ENCODE results near the genes UTP14C, NEK3 and PRR20B.

GRCh38 chr13:51384465-51385336, 45.2 kb downstream of the SERPINE3 start:
- RAMPAGE, long total RNA, result no peak
- RRBS, result no CpG with 5 or more reads among the region's 4 CpGs
PRO-cap:
- standard, result no peak
- CoPRO, capped RNA only, 2 experiments, result no peak in any of the 2 experiments
- CoPRO, capped and uncapped RNA, 2 experiments, result no peak in any of the 2 experiments
- CoPRO, uncapped RNA only, 2 experiments, result no peak in any of the 2 experiments
CAGE:
- cytosol, long polyA plus RNA, result no peak
- long polyA plus RNA, result no peak
- nucleolus, long total RNA, result no peak
- nucleus, long polyA plus RNA, result no peak

DNA sequence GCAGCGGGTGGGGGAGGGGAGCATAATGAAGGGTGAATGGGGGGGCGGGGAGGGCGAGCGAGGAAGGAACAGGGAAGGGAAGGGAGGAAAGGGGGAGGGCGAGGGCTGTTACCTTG, 1.1 kb downstream of the INTS6 start:
- RAMPAGE, long total RNA, result no peak
- RRBS, result no CpG with 5 or more reads among the region's 5 CpGs
PRO-cap:
- standard, result no peak
- CoPRO, capped RNA only, 2 experiments, result no peak in any of the 2 experiments
- CoPRO, capped and uncapped RNA, 2 experiments, result no peak in any of the 2 experiments
- CoPRO, uncapped RNA only, 2 experiments, result no peak in any of the 2 experiments
CAGE:
- cytosol, long polyA plus RNA, result no peak
- long polyA plus RNA, result no peak
- nucleolus, long total RNA, result no peak
- nucleus, long polyA plus RNA, result no peak

GRCh38 chr13:51478476-51479154, 25.8 kb upstream of the INTS6 start:
- RAMPAGE, long total RNA, result no peak
- RRBS, result no CpG with 5 or more reads among the region's 8 CpGs
PRO-cap:
- standard, result no peak
- CoPRO, capped RNA only, 2 experiments, result no peak in any of the 2 experiments
- CoPRO, capped and uncapped RNA, 2 experiments, result no peak in any of the 2 experiments
- CoPRO, uncapped RNA only, 2 experiments, result no peak in any of the 2 experiments
CAGE:
- cytosol, long polyA plus RNA, result no peak
- long polyA plus RNA, result no peak
- nucleolus, long total RNA, result no peak
- nucleus, long polyA plus RNA, result no peak

- RAMPAGE, long total RNA, result no peak
- RRBS, result no CpG with 5 or more reads among the region's 6 CpGs
PRO-cap:
- standard, result no peak
- CoPRO, capped RNA only, 2 experiments, result no peak in any of the 2 experiments
- CoPRO, capped and uncapped RNA, 2 experiments, result no peak in any of the 2 experiments
- CoPRO, uncapped RNA only, 2 experiments, result no peak in any of the 2 experiments
CAGE:
- cytosol, long polyA plus RNA, result no peak
- long polyA plus RNA, result no peak
- nucleolus, long total RNA, result no peak
- nucleus, long polyA plus RNA, result no peak
Observed at GRCh38 chr13:51542423-51543046, 41.7 kb upstream of the WDFY2 start.

- RAMPAGE, long total RNA, result no peak
- RRBS, result no CpG with 5 or more reads among the region's 17 CpGs
PRO-cap:
- standard, result no peak
- CoPRO, capped RNA only, 2 experiments, result no peak in any of the 2 experiments
- CoPRO, capped and uncapped RNA, 2 experiments, result no peak in any of the 2 experiments
- CoPRO, uncapped RNA only, 2 experiments, result no peak in any of the 2 experiments
CAGE:
- cytosol, long polyA plus RNA, result no peak
- long polyA plus RNA, result no peak
- nucleolus, long total RNA, result no peak
- nucleus, long polyA plus RNA, result no peak
Observed at GRCh38 chr13:51760353-51761144, 43.4 kb downstream of the DHRS12 start.

DNA sequence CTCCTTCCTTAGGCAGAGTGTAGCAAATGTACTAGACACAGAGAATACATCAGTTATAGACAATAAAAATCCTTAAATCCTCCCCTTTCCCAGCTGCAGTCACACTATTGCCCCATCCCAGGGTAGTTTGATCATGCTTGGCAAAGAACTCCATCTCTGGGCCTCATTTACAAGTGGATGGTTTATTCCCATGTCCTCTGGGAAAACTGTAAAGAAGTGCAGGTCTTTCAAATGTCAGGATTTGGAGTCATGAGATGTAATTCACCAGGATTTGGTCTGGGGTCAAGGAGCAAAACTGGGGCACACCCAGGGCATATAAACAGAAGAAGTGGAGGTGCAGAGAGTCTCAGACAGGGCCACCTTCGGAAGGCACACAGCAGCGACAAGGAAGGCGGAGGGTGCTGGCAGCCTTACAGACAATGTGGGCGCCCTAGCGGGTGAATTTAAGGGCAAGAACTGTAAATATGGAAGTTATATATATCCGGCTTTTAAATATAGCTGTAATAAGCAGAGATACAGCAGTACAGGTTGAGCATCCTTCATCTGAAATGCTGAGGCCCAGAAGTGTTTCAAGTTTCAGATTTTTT, 31.3 kb downstream of the DHRS12 start:
- RAMPAGE, long total RNA, result no peak
- RRBS, result no CpG with 5 or more reads among the region's 6 CpGs
PRO-cap:
- standard, result no peak
- CoPRO, capped RNA only, 2 experiments, result no peak in any of the 2 experiments
- CoPRO, capped and uncapped RNA, 2 experiments, result no peak in any of the 2 experiments
- CoPRO, uncapped RNA only, 2 experiments, result no peak in any of the 2 experiments
CAGE:
- cytosol, long polyA plus RNA, result no peak
- long polyA plus RNA, result no peak
- nucleolus, long total RNA, result no peak
- nucleus, long polyA plus RNA, result no peak

DNA sequence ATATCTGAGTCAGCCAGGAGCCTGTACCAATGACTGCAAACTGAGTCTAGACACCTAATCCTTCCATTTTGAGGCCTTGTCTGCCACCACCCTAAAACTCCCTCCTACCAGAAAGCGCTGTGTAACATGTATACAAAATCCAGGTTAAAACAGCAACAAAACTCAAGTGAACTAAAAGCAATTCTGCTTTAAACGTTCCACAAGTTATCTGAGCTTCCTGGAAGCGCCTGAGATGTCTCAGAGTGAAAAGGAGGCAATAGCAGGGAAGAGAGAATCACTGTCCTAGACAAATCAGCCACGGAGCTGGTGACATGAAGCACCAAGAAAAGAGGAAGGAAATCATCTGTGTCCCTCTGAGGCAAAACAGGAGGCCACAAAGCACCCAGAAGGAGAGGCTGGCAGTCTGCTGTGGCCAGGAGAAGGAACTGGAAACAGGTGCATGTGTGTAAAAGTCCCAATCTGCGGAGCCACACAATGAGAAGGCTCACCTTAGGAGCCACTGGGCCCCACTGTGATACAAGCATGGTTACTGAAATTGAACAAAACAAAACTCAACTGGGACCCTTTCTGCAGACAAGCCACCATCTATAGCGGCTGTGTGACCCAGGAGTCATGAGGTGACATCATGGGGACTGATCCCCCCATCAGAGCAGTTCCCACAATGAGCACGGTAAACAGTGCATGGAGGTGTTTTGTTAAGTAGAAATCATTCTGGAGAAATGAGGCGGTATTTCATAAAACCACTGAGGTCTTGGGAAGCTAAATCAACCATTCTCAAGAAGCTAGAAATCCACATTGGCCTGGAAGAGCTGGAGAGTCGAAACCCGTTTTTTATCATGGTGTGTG, 10.0 kb downstream of the DHRS12 start:
- RAMPAGE, long total RNA, result no peak
- RRBS, result no CpG with 5 or more reads among the region's 10 CpGs
PRO-cap:
- standard, result no peak
- CoPRO, capped RNA only, 2 experiments, result no peak in any of the 2 experiments
- CoPRO, capped and uncapped RNA, 2 experiments, result no peak in any of the 2 experiments
- CoPRO, uncapped RNA only, 2 experiments, result no peak in any of the 2 experiments
CAGE:
- cytosol, long polyA plus RNA, result no peak
- long polyA plus RNA, result no peak
- nucleolus, long total RNA, result no peak
- nucleus, long polyA plus RNA, result no peak

DNA sequence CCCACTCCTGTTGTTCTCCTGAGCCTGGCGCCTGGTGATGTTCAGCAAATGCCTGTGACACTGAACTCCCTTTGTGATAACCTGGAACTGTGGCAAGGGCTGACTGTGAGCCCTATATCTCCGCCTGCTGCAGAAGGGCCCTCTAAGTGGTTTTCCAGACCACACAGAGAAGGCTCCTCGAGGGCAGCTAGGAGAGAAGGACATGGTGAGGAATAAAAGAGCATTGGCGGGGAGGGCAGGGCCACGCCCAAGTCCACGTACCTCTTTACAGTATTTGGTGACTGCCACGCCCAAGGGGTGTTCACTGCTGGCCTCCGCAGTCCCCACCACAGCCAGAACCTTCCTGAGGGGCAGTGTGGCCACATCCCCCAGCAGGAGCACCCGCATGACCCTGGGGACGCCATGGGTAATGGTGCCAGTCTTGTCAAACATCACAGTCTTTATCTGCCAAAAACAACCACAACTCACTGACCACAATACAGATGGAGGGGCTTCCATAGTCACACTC, 67.3 kb downstream of the ATP7B start:
- RAMPAGE, long total RNA, result no peak
- RRBS, result no CpG with 5 or more reads among the region's 10 CpGs
PRO-cap:
- standard, result no peak
- CoPRO, capped RNA only, 2 experiments, result no peak in any of the 2 experiments
- CoPRO, capped and uncapped RNA, 2 experiments, result no peak in any of the 2 experiments
- CoPRO, uncapped RNA only, 2 experiments, result no peak in any of the 2 experiments
CAGE:
- cytosol, long polyA plus RNA, result no peak
- long polyA plus RNA, result no peak
- nucleolus, long total RNA, result no peak
- nucleus, long polyA plus RNA, result no peak

- RAMPAGE, long total RNA, result no peak
- RRBS, result no CpG with 5 or more reads among the region's 14 CpGs
PRO-cap:
- standard, result no peak
- CoPRO, capped RNA only, 2 experiments, result no peak in any of the 2 experiments
- CoPRO, capped and uncapped RNA, 2 experiments, result no peak in any of the 2 experiments
- CoPRO, uncapped RNA only, 2 experiments, result no peak in any of the 2 experiments
CAGE:
- cytosol, long polyA plus RNA, result no peak
- long polyA plus RNA, result no peak
- nucleolus, long total RNA, result no peak
- nucleus, long polyA plus RNA, result no peak
Observed at GRCh38 chr13:51955030-51955603, 56.1 kb downstream of the ATP7B start.

GRCh38 chr13:51974467-51975292, 36.6 kb downstream of the ATP7B start:
- RAMPAGE, long total RNA, result no peak
- RRBS, result 8% methylated on average over 2 of the region's 8 CpGs
PRO-cap:
- standard, result bidirectional peak, plus-strand start at chr13:51974737, minus-strand start at chr13:51974490
- CoPRO, capped RNA only, 2 experiments, result no peak in any of the 2 experiments
- CoPRO, capped and uncapped RNA, 2 experiments, result no peak in any of the 2 experiments
- CoPRO, uncapped RNA only, 2 experiments, result no peak in any of the 2 experiments
CAGE:
- cytosol, long polyA plus RNA, result no peak
- long polyA plus RNA, result no peak
- nucleolus, long total RNA, result no peak
- nucleus, long polyA plus RNA, result no peak

DNA sequence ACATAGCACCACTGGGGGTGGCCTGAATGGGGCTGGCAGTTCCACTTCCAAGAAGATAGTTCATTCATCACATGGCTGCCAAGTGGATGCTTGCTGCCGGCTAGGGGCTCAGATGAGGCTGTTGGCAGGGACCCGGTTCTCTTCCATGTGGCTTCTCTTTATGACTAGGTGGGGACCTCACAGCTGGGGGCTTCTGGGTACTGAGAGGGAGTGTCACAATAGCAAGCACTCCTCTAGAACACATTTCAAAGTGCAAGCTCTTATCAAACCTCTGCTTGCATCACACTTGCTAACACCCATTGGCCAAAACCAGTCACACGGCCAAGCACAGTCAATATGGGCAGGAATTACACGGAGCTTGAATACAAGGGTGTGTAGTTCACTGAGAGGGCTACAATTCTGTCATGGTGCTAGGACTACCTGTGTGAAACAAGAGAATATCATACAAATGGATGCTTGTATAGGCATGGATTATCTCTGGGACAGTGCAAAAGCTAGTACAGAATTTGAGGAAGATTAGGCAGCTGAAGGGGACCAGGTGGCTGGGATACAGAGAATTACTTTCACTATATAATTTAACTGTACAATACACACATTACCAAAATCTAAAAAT, 32.3 kb downstream of the ATP7B start:
- RAMPAGE, long total RNA, result no peak
- RRBS, result no CpG with 5 or more reads among the region's 4 CpGs
PRO-cap:
- standard, result bidirectional peak, plus-strand start at position 367 of the sequence, minus-strand start at position 149 of the sequence
- CoPRO, capped RNA only, 2 experiments, result peak in 1 of 2 experiments; most common plus-strand start position 355 of the sequence (in 1); most common minus-strand start position 235 of the sequence (in 1)
- CoPRO, capped and uncapped RNA, 2 experiments, result no peak in any of the 2 experiments
- CoPRO, uncapped RNA only, 2 experiments, result no peak in any of the 2 experiments
CAGE:
- cytosol, long polyA plus RNA, result no peak
- long polyA plus RNA, result no peak
- nucleolus, long total RNA, result no peak
- nucleus, long polyA plus RNA, result no peak

GRCh38 chr13:52006472-52006683, 4.9 kb downstream of the ATP7B start:
- RAMPAGE, long total RNA, result no peak
- RRBS, result no CpG with 5 or more reads among the region's 3 CpGs
PRO-cap:
- standard, result no peak
- CoPRO, capped RNA only, 2 experiments, result no peak in any of the 2 experiments
- CoPRO, capped and uncapped RNA, 2 experiments, result no peak in any of the 2 experiments
- CoPRO, uncapped RNA only, 2 experiments, result no peak in any of the 2 experiments
CAGE:
- cytosol, long polyA plus RNA, result no peak
- long polyA plus RNA, result no peak
- nucleolus, long total RNA, result no peak
- nucleus, long polyA plus RNA, result no peak

GRCh38 chr13:52024408-52025011, at the start of gene UTP14C:
UTP14C (plus strand) TSS chr13:52024691.
- RAMPAGE, long total RNA, result no peak
- RRBS, result no CpG with 5 or more reads among the region's 4 CpGs
PRO-cap:
- standard, result no peak
- CoPRO, capped RNA only, 2 experiments, result no peak in any of the 2 experiments
- CoPRO, capped and uncapped RNA, 2 experiments, result no peak in any of the 2 experiments
- CoPRO, uncapped RNA only, 2 experiments, result peak in 1 of 2 experiments; most common plus-strand start chr13:52024632 (in 1)
CAGE:
- cytosol, long polyA plus RNA, result no peak
- long polyA plus RNA, result no peak
- nucleolus, long total RNA, result no peak
- nucleus, long polyA plus RNA, result no peak

DNA sequence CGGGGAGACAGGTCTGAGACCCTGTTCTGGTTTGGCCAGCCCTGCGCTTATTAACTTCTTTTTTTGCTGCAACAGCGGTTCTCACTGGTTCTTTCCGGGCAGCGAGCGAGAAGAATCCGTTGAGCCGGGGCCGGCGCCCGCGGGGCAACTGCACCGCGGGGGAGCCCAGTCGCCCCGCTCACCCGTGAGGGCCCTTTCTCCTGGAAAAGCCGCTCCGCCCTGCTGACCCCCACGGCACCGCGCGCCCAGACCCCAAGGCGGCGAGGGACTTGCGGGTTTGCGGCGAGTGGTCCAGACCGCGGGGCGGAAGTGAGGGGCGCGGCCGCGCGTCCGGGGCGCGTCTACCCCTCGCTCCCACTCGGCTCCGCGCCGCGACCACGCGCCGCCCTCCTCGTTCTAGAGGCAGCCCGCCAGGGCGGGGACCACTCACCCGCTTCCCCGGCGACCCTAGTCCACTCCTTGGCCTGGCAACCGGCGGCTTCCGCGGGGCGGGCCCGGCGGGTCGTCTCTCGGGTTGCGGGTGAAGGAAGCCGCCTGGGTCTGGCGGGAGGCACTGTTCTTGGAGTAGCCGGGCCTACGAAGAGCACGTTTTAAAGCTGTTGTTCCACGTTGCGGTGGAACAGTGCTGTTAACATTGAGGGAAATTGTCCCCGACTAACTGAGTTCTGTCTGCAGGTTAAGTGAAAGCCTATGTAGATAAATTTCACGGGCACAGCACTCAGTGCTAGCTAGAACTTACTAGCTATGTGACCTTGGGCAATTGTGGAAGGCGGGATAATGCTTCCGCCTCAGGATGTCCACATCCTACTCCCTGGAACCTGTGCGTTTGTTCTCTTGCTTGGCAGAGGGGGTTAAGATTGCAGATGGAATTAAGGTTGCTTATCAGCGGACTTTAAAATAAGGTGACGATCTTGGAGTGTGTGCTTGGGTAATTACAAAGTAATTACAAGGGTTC, at the start of gene NEK3:
NEK3 (minus strand) TSS at position 485 of the 955 bp plus-strand sequence.
- RAMPAGE, long total RNA, result start-site peak on the minus strand centred at position 487 of the sequence, 8 bp wide, 69 and 65 reads in 2 replicates
- RRBS, result 1% methylated on average over 7 of the region's 78 CpGs
PRO-cap:
- standard, result bidirectional peak, plus-strand start at position 523 of the sequence, minus-strand start at position 482 of the sequence
- CoPRO, capped RNA only, 2 experiments, result peak in 2 of 2 experiments; most common plus-strand start position 477 of the sequence (in 1); most common minus-strand start position 482 of the sequence (in 2)
- CoPRO, capped and uncapped RNA, 2 experiments, result no peak in any of the 2 experiments
- CoPRO, uncapped RNA only, 2 experiments, result no peak in any of the 2 experiments
CAGE:
- cytosol, long polyA plus RNA, result start-site peak on the minus strand centred at position 480 of the sequence, 49 bp wide, 32 and 46 reads in 2 replicates
- long polyA plus RNA, result no peak
- nucleolus, long total RNA, result no peak
- nucleus, long polyA plus RNA, result no peak

DNA sequence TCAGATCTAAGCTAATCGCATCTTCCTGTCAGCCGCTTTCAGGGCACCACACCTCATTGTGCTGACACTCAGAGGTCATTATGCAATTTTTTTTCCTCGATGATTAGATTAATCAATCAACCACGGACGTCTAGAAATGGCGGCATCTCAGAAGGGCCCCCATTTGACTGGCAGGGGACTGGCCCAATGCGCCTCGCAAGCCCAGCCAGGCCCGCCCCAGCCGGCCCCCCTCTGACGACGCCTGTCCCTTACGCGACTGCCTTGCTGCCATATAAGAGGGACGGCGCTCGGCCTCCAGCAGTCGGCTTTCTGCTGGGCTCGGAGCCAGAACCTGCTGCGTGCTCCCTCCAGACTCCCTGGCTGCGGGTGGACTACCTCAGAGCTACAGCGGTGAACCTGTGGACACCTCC, at the start of gene PRR20B:
PRR20B (plus strand) TSS at position 270 of the 410 bp plus-strand sequence.
- RAMPAGE, long total RNA, result no peak
- RRBS, result no CpG with 5 or more reads among the region's 22 CpGs
PRO-cap:
- standard, result no peak
- CoPRO, capped RNA only, 2 experiments, result no peak in any of the 2 experiments
- CoPRO, capped and uncapped RNA, 2 experiments, result no peak in any of the 2 experiments
- CoPRO, uncapped RNA only, 2 experiments, result no peak in any of the 2 experiments
CAGE:
- cytosol, long polyA plus RNA, result no peak
- long polyA plus RNA, result no peak
- nucleolus, long total RNA, result no peak
- nucleus, long polyA plus RNA, result no peak

DNA sequence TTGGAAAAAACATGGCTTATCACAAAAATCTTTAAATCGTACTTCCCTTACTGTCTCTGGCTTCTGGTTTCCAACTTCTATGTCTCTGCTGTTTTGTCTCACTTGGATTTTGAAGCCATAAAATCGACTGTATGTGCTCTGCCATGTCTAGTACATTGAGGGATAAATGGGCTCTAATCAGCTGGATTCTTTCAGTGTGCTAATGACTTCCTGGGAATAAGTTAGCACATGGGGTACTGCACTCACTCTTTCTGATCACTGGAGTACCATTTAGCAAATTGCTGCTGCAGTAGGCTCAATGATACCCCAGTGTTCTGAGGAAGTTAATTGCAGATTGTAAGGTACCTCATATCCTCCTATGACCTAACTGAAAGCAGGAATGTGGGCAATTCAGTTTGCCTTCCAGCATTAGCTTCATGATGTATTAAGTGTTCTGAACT, 229.2 kb downstream of the PCDH17 start:
- RAMPAGE, long total RNA, result no peak
- RRBS, result no CpG with 5 or more reads among the region's 2 CpGs
PRO-cap:
- standard, result no peak
- CoPRO, capped RNA only, 2 experiments, result no peak in any of the 2 experiments
- CoPRO, capped and uncapped RNA, 2 experiments, result no peak in any of the 2 experiments
- CoPRO, uncapped RNA only, 2 experiments, result no peak in any of the 2 experiments
CAGE:
- cytosol, long polyA plus RNA, result no peak
- long polyA plus RNA, result no peak
- nucleolus, long total RNA, result no peak
- nucleus, long polyA plus RNA, result no peak

DNA sequence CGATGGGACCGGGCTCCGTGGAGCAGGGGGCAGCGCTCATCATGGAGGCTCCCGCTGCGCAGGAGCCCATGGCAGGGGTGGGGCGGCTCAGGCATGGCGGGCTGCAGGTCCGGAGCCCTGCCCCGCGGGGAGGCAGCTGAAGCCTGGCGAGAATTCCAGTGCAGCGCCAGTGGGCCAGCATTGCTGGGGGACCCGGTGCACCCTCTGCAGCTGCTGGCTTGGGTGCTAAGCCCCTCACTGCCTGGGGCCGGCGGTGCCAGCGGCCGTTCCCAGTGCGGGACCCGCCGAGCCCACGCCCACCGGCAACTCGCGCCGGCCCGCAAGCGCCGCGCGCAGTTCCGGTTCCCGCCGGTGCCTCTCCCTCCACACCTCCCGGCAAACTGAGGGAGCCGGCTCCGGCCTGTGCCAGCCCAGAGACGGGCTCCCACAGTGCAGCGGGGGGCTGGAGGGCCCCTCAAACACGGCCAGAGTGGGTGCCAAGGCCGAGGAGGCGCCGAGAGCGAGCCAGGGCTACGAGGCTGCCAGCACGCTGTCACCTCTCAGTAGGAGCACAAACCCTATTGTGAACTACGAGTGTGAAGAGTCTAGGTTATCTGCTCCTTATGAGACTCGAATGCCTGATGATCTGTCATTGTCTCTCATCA, 687.1 kb downstream of the PCDH17 start:
- RAMPAGE, long total RNA, result no peak
- RRBS, result no CpG with 5 or more reads among the region's 48 CpGs
PRO-cap:
- standard, result no peak
- CoPRO, capped RNA only, 2 experiments, result no peak in any of the 2 experiments
- CoPRO, capped and uncapped RNA, 2 experiments, result no peak in any of the 2 experiments
- CoPRO, uncapped RNA only, 2 experiments, result no peak in any of the 2 experiments
CAGE:
- cytosol, long polyA plus RNA, result no peak
- long polyA plus RNA, result no peak
- nucleolus, long total RNA, result no peak
- nucleus, long polyA plus RNA, result no peak

GRCh38 chr13:60012932-60013389, 150.8 kb downstream of the DIAPH3 start:
- RAMPAGE, long total RNA, result no peak
- RRBS, result no CpG with 5 or more reads among the region's 6 CpGs
PRO-cap:
- standard, result no peak
- CoPRO, capped RNA only, 2 experiments, result no peak in any of the 2 experiments
- CoPRO, capped and uncapped RNA, 2 experiments, result no peak in any of the 2 experiments
- CoPRO, uncapped RNA only, 2 experiments, result peak in 1 of 2 experiments; most common minus-strand start chr13:60013165 (in 1)
CAGE:
- cytosol, long polyA plus RNA, result no peak
- long polyA plus RNA, result no peak
- nucleolus, long total RNA, result no peak
- nucleus, long polyA plus RNA, result no peak